ENCODE results near the genes KSR1, LYRM9 and SEBOX.

DNA sequence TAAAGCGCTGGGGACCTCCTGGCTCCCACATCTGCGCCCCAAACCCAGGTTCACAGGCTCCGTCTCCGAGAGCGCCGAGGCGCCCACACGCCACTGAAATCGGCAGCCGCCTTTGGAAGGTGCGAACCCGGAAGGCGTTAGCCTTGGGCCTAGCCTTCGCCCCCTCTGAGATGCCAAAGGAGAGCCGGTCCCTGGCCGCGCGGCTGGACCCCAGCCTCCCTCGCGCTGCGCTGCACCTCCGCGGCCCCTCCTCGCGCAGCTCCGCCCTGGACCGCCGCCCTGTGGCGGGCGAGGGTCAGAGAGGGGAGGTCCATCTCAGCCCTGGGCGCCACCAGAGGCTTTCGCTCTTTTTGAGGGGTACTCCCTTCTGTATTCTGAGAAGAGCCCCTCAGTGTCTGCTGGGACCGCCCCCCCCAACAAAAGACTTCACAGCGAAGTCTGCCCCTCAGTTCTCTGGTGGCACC, 1.8 kb downstream of the KCNJ12 start:
- PRO-cap: no peak

GRCh38 chr17:22118150-22118370, 425.7 kb downstream of the KCNJ18 start:
- PRO-cap: unidirectional peak, plus-strand start at chr17:22118207

DNA sequence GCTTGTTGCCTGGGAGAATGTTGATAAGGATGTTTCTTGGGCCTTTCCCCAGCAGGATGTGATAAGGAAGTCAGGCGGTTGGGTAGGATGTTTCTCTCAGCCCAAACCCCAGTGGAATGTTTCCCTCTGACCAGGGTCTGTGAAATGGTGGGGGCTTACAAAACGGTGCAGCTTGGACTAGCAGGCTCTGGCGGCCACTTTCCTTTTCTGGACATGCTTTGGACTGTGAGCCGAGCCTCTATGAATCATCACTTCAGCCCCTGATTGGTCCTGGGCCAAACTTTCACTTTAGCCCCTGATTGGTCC, 630.7 kb downstream of the KCNJ18 start:
- PRO-cap: no peak

- PRO-cap: bidirectional peak, plus-strand start at chr17:27354004, minus-strand start at chr17:27353808
Measured at GRCh38 chr17:27353493-27354279, 59.8 kb downstream of the WSB1 start.

- PRO-cap: bidirectional peak, plus-strand start at chr17:27456448, minus-strand start at chr17:27456196
Measured at GRCh38 chr17:27455806-27456543, at the start of gene KSR1. KSR1 (plus strand) TSS chr17:27456448.

DNA sequence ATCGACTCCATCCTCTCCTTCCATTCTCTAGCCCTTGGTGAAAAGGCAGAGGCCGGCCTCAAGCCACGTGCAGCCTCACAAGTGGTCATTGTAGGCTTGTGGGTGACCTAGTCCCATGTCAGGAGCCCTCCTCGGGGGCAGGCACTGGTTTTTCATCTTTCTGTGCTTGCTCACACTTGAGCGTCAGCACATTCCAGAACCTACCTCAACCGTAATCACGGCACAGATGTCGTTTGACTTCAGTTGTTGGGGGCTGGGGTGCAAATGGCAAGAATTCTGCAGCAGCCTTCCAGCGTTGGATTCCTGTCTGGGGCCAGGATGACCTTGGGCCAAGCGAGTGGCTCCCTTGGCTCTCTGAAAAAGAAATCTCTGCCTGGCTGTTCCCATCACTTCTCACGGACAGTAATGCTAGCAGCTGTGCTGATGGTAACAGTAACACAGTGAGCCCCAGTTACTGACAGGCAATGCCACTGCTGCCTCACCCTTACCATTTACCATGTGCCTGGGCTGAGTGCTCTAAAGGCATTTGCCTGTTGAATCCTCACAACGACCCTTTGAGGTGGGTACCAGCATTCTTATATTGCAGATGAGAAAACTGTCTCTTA, 46.4 kb downstream of the KSR1 start:
- PRO-cap: no peak

DNA sequence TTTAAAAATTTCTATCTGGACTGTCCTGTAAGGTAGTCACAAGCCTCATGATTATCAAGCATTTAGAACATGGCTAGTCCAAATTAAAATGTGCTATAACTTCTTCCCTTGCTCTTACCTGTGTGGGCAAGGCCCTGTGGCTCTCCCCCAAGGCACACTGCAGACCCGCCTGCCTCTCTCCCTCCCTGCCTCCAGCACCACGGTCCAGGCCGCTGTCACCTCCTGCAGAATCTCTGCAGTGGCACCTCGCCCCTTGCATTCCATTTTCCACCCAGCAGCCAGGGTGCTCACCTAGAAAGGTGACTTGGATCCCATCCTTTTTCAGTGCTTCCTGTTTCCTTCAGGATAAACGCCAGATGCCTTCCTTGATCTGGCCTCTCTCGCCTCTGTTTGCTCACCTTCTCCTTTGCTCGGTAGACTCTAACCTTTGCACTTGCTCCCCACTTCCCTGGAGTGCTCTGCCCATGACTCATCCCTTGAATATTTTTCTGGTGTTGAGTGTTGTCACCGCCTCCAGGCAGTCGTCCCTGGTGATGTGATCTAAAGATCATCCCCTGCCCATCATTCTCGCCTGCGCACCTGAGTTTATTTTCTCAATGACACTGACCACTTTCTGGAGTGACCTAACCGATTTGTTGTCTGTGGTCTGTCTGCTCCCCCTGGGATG, 79.3 kb upstream of the LGALS9 start:
- PRO-cap: no peak

DNA sequence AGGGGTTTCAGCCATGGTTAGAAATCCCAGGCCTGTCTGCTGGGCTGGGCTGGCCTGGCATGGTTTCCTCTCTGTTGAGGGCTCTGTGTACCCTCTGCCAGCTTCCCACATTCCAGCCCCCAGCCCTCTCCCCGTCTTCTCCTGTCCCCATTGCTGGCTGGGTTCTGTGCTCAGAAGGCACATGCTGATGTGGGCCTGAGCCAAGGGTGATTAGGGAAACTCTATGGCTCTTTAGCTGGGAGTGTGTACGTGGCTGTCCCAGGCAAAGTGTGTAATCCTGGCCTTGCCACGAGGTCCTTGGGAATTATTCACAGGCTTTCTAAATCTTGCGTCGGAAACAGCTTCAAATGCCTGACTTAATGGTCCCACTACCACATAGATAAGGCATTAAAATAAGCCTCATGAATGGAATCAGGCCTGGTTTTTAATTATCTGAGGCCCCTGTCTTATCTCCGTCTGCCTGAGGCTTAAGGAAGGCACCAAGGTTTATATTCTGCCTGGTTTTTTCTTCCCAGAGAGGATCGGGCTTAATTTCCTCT, 53.1 kb upstream of the LGALS9 start:
- PRO-cap: no peak

GRCh38 chr17:27631445-27631777, 423 bp downstream of the LGALS9 start:
- PRO-cap: no peak

DNA sequence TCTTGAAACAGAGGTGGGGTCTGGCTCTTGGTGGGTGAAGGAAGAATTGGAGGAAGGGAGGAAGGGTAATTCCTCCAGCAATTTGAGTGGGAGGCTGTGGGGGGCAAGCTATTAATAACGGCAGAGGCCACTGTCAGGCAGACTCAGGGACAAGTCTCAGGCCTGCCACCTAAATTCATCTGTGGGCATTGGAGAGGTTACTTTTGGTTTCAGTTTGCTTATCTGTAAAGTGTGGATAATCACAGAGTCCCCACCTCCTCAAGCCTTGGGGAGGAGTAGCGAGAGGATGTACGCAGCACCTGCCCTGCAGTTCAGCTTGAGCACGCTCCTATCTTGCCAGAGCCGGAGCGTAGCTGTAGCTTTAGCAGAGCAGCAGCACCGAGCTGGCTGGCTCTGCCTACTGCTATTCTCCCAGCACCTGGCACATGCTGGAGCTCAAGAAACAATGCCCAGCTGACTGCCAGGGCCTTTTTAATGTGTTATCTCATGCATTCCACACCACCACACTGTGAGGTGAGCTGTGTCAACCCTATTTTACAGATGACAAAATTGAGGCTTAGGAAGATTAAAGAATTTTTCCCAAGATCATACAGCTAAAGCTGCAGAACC, 7.7 kb upstream of the NOS2 start:
- PRO-cap: no peak

DNA sequence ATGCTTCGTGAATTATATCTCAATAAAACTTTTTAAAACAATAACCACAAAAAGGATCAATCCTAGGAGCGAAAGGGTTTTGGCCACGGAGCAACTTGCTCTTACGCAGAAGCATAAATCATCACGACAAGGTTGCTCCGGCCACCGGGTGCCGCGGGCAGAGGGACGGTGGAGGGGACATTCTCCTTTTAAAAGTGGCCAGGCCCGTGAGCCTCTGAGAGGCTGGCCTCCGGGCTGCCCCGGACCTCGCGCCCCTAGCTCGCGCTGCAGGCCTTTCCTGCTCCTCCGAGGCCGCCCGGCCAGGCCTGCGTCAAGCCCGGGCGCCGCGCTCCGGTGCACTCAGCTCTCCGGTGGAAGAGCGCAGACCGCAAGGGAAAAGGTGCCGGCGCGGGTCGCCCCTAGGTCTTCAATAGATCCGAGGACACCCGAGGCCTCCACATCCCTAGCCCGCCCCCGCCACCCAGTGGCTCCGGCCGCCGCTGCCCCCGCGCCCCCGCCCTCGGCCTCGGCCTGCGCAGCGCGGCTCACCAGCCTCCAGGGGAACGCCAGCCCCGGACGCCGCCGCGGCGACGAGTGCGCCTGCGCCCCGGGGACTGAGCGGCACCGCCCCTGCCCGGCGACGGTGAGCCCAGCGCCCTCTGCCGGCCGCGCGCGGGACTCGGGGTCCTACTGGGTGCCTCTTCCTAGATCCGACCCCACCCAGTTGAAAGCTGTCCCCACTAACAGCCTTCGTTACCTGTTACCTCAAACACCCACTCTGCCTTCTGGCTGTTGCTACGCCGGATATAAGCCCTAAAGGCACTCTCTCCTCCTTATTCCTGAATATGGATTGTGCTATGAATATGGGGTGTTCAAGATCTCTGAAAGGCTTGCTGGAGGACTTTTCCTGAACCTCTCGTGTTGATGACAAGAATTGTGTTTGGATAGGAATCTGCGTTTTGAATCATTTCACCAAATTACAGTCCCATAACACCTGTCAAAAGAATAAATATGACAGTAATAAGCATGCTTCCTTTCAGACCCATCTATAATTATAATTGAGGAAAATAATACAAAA, at the start of gene LYRM9:
LYRM9 (minus strand) TSS at position 577 of the 1,057 bp plus-strand sequence.
- PRO-cap: unidirectional peak, plus-strand start at position 160 of the sequence; bidirectional peak, plus-strand start at position 686 of the sequence, minus-strand start at position 465 of the sequence

- PRO-cap: no peak
Measured at GRCh38 chr17:28229802-28230426, 89.1 kb upstream of the TMEM97 start.

GRCh38 chr17:28258570-28259030, 60.4 kb upstream of the TMEM97 start:
- PRO-cap: unidirectional peak, minus-strand start at chr17:28258927

DNA sequence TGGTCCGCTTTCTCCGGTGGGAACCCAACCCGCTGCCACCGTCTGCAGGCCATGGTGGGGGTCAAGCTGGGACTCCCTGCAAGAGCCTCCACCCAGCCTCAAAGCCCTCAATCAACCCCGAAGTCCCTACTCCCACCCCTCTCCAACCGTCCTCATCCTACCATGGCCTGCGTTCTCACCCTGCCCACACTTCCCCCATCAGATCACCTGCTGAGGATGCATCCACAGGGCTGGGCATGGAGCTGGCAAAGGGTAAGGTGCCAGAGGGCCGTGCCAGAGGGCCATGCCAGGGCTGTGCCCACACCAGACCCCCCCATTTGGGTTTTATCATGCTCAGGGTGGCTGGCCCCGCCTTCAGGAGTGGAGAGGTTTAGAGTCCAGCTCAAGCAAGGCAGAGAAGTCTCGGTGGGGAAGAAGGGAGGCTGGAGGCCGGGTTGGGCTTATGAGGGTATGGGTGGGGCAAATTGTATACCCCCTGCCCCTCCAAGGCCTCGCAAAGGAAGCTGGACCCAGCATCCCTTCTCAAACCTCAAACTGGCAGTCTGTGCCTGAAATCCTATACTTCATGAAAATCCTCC, at the start of gene SEBOX:
SEBOX (minus strand) TSS at position 286 of the 578 bp plus-strand sequence.
- PRO-cap: no peak

- PRO-cap: no peak
Measured at GRCh38 chr17:28372233-28372816, 831 bp downstream of the SARM1 start.

DNA sequence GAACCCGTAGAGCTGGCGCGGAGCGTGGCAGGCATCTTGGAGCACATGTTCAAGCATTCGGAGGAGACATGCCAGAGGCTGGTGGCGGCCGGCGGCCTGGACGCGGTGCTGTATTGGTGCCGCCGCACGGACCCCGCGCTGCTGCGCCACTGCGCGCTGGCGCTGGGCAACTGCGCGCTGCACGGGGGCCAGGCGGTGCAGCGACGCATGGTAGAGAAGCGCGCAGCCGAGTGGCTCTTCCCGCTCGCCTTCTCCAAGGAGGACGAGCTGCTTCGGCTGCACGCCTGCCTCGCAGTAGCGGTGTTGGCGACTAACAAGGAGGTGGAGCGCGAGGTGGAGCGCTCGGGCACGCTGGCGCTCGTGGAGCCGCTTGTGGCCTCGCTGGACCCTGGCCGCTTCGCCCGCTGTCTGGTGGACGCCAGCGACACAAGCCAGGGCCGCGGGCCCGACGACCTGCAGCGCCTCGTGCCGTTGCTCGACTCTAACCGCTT, 9.8 kb downstream of the SARM1 start:
- PRO-cap: no peak

DNA sequence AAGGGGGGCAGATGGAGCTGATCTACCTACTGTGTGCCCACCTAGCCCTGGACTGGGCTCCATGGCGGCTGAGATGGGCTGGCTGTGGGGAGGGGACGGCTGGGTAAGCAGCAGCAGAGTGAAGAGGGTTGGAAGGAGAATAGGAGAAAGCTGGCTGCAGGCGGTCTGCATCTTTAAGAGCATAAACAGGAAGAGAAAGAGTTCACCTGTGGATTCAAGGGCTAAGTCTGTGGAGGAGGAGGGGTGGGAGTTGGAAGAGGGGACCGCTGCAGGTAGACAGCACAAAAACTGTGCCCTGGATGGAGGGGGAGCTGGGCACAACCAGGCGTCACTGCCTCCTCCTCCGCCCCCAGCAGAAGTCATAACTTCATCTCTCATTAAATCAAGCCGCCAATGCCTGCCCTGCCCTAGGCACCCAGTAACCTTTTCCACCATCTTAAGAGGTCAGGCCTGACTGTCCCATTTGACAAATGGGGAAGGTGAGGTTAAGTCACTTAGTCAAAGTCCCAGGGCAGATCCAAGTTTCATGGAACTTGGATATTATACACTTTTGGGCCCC, 726 bp downstream of the SLC13A2 start:
- PRO-cap: no peak

DNA sequence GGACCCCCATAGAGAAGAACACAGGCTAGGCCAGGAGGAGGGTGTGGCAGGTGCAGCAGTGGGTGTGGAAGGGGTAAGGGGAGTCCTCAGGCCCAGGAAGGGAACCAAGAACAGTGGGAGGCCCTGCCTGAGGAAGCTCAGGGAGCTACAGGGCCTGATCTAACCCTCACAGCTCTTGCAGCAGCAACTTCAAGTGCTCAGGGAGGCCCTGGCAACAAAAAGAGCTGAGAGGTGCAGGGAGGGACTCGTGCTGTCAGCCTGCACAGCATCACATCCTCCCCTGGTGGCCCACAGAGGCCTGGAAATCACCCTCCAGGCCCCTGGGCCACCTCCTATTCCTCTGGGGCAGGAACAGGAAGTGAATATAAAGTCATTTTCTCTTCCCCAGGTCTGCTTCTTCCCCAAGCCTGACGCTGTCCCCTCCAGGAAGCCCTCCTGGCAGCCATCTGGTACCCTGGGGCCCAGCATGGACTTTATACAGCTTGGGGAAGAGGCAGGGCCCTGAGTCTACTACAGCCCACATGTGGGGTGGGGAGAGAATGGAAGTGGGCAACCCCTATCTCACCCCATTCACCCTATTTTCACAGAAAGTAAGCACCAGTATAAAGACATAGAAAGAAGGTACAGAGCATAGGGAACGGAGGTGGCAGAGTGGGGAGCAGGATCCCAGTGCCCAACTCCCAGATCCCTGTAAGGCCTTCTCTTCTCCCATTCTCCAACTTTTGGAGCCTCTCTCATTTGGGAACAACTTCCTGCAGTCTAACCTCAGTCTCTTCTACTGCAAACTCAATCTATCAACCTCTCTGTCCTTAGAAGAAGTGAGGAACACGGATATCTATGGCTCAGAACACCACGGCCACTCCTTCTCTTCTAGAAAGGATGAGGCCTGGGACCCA, 2.6 kb downstream of the UNC119 start:
- PRO-cap: no peak

GRCh38 chr17:28624048-28624674, 10.2 kb upstream of the RSKR start:
- PRO-cap: no peak

GRCh38 chr17:28644327-28644966, 511 bp downstream of the BLTP2 start:
- PRO-cap: no peak